Liver (tissue), 9 donors: Measurements from ENCODE around the genes ARID1A, PIGV and GPATCH3.

DNA sequence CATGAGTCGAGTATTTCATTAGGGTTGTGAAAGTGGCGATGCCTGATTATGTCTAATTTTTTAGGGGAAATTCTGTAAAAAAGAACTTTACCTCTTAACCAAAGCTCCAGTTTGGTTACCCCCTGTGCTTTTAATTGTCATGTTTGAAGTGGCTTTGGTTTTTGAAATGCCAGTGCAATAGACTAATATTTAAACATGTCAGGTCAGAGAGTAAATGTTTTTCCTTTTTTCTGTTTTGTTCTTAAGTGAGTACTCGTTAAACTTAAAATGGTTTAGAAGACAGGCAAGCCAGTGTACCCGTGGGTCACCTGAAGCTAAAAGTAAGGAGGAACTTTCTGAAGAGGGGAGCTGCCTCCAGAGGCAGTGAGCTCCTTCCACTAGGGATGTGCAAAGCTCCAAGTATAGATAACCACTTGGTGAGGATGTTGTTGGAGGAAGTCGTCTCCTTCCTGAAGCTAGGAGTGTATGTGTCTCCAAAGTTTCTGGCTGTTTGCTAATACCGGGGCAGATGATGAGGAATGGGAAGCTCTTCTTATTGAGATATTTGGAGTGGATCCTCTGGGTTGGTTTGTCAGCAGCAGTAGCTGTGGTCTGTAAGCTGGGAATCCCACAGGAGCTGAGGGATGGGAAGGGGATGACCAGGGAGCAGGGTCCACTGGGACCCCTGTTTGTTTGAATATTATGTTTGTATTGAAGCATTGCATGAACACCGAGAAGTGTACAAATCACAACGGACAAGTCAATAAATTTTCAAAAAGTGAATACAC, 35.3 kb downstream of the RPS6KA1 start:
- PRO-cap, 5 experiments, result no peak in any of the 5 experiments
- RAMPAGE, long total RNA, 2 experiments, result no peak in any of the 2 experiments
- RRBS, result no CpG with 5 or more reads among the region's 8 CpGs

DNA sequence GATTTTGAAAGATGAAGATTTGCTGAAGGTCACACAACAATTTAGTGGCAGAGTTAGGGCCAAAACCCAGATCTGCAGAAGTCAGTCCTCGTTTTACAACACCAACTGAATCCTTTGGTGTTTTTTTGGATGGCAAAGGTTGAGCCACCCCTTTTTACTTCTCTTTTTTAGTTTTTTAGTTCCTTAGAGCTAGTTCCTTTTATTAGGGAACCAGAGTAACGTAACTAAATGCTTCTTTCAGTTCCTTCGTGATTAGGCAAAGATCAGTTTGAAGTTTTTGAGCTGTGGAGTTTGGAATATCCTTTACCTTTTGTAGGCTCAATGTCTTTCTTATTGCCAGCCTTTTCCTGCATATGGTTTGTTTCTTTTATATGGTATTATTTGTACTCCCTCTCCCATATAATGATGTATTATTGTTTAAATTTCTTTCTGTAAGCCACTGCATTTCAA, 67.8 kb upstream of the ARID1A start:
- PRO-cap, 5 experiments, result no peak in any of the 5 experiments
- RAMPAGE, long total RNA, 2 experiments, result no peak in any of the 2 experiments
- RRBS, result no CpG with 5 or more reads among the region's 3 CpGs

DNA sequence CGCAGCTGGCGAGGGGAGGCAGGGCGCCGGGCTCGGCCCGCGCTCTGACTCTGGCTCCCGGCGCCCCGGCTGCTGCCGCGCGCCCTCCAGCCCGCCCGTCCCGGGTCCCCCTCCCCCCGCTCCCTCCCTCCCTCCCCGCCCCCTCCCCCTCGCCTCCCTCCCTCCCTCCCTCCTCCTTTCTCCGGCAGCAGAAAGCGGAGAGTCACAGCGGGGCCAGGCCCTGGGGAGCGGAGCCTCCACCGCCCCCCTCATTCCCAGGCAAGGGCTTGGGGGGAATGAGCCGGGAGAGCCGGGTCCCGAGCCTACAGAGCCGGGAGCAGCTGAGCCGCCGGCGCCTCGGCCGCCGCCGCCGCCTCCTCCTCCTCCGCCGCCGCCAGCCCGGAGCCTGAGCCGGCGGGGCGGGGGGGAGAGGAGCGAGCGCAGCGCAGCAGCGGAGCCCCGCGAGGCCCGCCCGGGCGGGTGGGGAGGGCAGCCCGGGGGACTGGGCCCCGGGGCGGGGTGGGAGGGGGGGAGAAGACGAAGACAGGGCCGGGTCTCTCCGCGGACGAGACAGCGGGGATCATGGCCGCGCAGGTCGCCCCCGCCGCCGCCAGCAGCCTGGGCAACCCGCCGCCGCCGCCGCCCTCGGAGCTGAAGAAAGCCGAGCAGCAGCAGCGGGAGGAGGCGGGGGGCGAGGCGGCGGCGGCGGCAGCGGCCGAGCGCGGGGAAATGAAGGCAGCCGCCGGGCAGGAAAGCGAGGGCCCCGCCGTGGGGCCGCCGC, at the start of gene ARID1A:
ARID1A (plus strand) TSS at position 173 of the 760 bp plus-strand sequence.
- PRO-cap, 5 experiments, result peak in 5 of 5 experiments; most common plus-strand start position 190 of the sequence (in 5); most common minus-strand start position 102 of the sequence (in 4)
- RAMPAGE, long total RNA, 2 experiments, result no peak in any of the 2 experiments
- RRBS, result 1% methylated on average over 42 of the region's 92 CpGs

- PRO-cap, 5 experiments, result no peak in any of the 5 experiments
- RAMPAGE, long total RNA, 2 experiments, result no peak in any of the 2 experiments
- RRBS, result 0% methylated on average over 6 of the region's 16 CpGs
Observed at GRCh38 chr1:26697450-26697716, 1.6 kb downstream of the ARID1A start.

DNA sequence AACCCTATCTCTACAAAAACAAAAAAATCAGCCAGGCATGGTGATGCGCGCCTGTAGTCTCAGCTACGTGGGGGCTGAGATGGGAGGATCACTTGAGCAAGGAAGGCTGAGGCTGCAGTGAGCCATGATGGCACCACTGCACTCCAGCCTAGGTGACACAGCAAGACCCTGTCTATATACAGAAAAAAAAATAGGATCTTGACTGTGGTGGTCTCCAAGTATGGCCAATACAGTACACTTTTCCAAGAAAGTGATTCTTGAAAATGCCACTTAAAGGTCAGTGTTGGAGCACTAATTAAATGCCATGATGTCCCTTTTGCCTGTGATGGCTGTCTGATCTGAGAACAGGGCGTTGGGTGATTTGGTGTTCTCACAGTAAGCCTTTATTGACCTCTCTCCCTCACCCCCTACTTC, 16.1 kb downstream of the ARID1A start:
- PRO-cap, 5 experiments, result no peak in any of the 5 experiments
- RAMPAGE, long total RNA, 2 experiments, result no peak in any of the 2 experiments
- RRBS, result no CpG with 5 or more reads among the region's 4 CpGs

- PRO-cap, 5 experiments, result peak in 2 of 5 experiments; most common plus-strand start chr1:26772033 (in 2)
- RAMPAGE, long total RNA, 2 experiments, result no peak in any of the 2 experiments
- RRBS, result no CpG with 5 or more reads among the region's 6 CpGs
Observed at GRCh38 chr1:26771755-26772686, 15.7 kb upstream of the PIGV start.

DNA sequence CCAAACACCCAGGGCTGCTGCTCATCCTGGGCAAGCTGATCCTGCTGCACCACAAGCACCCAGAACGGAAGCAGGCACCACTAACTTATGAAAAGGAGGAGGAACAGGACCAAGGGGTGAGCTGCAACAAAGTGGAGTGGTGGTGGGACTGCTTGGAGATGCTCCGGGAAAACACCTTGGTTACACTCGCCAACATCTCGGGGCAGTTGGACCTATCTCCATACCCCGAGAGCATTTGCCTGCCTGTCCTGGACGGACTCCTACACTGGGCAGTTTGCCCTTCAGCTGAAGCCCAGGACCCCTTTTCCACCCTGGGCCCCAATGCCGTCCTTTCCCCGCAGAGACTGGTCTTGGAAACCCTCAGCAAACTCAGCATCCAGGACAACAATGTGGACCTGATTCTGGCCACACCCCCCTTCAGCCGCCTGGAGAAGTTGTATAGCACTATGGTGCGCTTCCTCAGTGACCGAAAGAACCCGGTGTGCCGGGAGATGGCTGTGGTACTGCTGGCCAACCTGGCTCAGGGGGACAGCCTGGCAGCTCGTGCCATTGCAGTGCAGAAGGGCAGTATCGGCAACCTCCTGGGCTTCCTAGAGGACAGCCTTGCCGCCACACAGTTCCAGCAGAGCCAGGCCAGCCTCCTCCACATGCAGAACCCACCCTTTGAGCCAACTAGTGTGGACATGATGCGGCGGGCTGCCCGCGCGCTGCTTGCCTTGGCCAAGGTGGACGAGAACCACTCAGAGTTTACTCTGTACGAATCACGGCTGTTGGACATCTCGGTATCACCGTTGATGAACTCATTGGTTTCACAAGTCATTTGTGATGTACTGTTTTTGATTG, 7.6 kb upstream of the PIGV start:
- PRO-cap, 5 experiments, result peak in 4 of 5 experiments; most common minus-strand start position 790 of the sequence (in 2)
- RAMPAGE, long total RNA, 2 experiments, result no peak in any of the 2 experiments
- RRBS, result no CpG with 5 or more reads among the region's 26 CpGs

GRCh38 chr1:26782506-26783694, 4.8 kb upstream of the PIGV start:
- PRO-cap, 5 experiments, result no peak in any of the 5 experiments
- RAMPAGE, long total RNA, 2 experiments, result no peak in any of the 2 experiments
- RRBS, result no CpG with 5 or more reads among the region's 5 CpGs

DNA sequence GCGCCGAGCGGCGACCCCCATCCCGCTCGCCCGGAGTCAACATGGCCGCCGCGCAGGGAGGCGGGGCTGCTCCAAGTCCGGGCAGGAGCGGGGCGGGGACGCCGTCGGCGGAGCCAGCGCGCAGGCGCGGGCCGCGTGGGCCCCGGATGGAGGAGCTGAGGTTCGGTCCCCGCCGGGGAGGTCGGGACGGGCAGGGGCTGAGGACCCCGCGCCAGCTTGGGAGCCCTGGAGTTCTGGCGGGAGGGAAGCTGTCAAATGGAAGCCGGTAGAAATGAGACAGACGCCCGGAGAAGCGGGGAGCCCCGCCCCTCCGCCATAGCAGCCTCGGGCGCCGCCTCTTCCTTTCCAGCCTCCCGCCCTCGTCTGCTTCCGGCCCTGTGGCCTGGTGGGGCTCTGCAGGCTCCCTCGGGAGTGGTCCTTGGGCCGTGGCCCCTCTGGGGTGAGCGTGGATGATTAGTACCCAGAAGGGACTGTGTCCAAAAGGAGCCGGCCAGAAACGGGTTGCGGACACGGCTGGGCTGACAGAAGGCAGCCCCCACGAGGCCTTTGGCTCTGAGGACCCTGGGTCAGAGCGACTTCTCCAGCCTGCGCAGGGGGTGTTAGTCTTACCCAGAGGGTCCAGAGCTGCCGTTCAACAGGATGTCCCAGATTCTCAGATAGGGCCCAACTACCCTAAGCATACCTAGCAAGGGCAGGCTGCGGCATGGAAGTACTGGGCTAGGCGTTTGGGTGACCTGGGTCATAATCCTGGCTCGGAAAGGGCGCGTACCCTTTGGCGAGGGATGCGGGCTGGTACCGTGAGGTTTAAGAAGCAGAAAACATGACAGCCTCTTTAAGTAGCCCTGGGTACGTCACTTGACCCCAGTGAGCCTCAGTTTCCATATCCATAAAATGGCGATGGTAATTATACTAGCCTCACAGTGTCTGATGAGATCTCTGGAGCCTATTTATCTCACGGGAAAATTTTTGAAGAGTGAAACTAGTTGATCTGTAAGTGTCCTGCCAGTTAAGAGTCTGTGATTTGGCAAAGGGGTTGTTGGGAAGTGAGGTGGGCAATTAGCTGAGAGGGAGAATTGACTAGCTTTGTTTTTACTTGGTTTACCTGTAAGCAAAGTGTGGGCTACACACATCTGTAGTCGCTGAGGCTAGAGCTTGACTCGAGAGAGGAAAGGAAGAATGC, at the start of gene PIGV:
PIGV (plus strand) TSS at position 121 of the 1,180 bp plus-strand sequence.
- PRO-cap, 5 experiments, result peak in 5 of 5 experiments; most common plus-strand start position 368 of the sequence (in 5); most common minus-strand start position 38 of the sequence (in 4)
- RAMPAGE, long total RNA, 2 experiments, result no peak in any of the 2 experiments
- RRBS, result 2% methylated on average over 33 of the region's 69 CpGs

- PRO-cap, 5 experiments, result no peak in any of the 5 experiments
- RAMPAGE, long total RNA, 2 experiments, result no peak in any of the 2 experiments
- RRBS, result no CpG with 5 or more reads among the region's 7 CpGs
Observed at GRCh38 chr1:26790941-26791616, 3.3 kb downstream of the PIGV start.

GRCh38 chr1:26794070-26795091, 6.6 kb downstream of the PIGV start:
- PRO-cap, 5 experiments, result peak in 2 of 5 experiments; most common plus-strand start chr1:26794623 (in 1); most common minus-strand start chr1:26794453 (in 2)
- RAMPAGE, long total RNA, 2 experiments, result no peak in any of the 2 experiments
- RRBS, result no CpG with 5 or more reads among the region's 15 CpGs

DNA sequence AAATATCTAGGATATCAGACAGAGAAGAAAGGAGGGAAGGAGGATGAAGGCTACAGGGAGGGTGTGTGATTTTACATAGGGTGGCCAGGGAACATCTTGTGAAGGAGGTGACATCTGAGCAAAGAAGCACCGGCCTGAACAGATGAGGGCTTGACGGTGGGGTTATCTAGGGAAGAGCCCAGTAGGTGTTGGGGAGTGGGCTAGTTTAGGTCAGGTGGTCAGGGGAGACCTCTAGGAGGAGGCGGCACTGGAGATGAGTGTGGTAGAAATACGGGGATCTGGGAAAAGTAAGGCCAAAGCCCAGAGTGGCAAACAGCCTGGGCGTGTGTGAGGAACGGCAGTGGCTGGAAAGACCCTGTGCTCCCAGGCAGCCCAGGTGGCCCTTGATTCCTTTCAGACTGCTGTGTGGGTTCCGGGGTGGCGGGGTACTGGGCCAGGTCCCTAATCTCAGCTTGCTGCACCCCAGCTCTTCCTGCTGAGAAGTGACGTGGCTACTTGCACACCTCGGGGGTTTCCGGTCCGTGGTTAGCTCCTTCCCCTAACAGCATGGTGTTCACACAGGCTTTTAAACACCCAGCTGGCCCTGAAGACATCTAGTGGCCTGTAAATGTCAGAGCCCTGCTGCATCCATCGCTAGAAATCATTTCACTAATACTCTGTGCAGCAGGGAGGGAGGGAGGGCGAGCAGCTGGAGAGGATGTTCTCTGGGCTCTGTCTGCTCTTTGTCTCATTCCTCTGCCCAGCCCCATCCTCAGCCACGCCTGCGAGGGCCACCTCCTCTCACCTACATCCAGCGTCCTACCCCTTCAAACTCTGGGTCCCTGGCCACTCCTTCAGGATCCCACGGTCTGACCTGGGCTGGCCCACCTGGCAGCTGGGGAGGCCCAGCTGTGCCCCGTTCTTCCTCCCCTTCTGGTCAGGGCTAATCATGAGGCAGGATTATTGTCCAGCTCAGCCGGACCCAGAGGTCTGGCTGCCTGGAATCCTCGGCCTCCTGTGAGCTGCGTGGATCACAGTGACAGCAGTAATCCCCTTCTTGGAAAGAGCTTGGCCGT, 7.1 kb downstream of the ZDHHC18 start:
- PRO-cap, 5 experiments, result peak in 2 of 5 experiments; most common minus-strand start position 400 of the sequence (in 1)
- RAMPAGE, long total RNA, 2 experiments, result no peak in any of the 2 experiments
- RRBS, result 54% methylated on average over 5 of the region's 23 CpGs

GRCh38 chr1:26854007-26854746, 8.8 kb upstream of the SFN start:
- PRO-cap, 5 experiments, result no peak in any of the 5 experiments
- RAMPAGE, long total RNA, 2 experiments, result no peak in any of the 2 experiments
- RRBS, result no CpG with 5 or more reads among the region's 5 CpGs

DNA sequence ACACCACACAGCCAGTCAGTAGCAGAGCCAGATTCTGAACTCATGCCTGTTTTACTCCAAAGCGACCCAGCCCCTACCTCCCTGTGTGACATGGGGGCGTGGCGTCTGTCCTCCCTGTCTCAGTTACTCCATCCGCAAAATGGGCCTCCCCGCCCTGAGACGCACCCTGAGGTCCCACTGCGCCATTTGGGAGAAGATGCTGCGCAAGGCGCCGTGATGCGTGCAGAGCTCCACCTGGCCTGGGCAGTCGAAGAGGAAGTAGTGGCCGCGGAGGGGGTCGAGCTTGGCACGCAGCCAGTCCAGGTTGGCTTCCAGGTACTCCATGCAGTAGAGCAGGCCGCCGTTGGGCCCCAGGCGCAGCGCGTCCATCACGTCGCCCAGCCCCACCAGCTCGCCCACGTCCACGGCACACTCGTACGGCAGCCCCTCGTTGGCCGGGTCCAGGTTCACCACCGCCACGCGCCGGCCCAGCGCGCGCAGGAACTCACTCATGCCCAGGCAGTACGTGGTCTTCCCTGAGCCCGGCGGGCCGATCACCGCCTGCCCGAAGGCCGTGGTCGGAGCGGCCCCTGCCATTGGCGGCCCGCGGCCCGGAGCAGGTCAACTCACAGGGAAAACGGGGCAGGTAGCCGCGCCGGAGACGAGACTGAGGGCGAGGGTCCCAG, 430 bp downstream of the GPN2 start:
- PRO-cap, 5 experiments, result no peak in any of the 5 experiments
- RAMPAGE, long total RNA, 2 experiments, result no peak in any of the 2 experiments
- RRBS, result under 1% methylated on average over 19 of the region's 56 CpGs

DNA sequence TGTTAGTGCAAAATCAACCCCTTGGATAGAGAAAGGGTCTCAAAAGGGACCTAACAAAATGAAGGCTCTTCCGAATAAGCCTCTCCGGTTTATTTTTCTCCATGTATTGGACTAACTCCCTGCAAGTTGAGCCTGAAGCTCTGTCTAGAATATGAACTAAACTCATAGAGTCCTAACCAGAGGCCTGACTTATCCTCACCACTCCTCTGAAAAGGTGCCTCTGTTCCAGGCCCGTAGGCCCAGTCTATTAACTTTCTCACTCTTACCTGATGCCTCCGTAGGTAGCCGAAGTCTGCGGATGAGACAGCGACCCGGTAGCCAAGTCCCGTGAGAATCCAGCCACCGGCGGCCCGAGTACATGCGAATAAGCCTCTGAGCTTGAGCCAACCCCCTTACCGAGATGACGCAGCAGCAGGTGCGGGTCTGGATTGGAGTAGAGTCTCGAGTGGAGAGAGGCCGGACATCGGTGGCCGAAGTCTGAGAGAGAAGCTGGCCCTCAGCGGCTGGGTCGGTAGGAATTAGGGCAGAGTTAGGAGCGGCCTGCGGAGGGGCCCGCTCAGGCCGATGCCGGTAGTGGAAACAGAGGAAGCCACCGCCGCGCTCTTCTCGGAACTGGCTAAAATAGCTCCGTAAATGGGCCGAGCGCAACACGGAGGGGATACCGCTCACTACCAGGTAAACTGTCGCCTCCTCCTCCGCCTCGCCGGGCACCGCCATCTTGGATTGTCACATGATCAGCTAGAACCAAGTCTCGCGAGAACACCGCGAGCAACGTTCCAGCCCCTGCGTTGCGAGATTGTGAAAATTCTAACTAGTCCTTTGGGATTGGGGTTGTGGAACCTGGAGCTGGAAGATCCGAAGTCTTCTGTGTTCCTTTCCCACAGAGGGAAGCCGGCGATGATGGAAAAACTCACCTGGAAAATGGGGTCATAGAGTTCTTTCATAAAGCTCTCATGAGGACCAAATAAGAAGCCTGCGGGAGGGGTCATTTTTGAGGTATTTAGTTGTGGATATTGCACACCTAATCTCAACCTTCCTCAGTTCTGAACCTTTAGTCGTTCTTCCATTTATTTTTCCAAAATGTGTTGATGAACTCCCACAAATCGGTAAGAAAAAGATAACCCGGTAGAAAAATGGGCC, at the start of gene GPATCH3:
GPATCH3 (minus strand) TSS at position 742 of the 1,140 bp plus-strand sequence.
- PRO-cap, 5 experiments, result peak in 5 of 5 experiments; most common plus-strand start position 822 of the sequence (in 5); most common minus-strand start position 337 of the sequence (in 3)
- RAMPAGE, long total RNA, 2 experiments, result no peak in any of the 2 experiments
- RRBS, result 1% methylated on average over 12 of the region's 55 CpGs

GRCh38 chr1:26994669-26994868, 1.1 kb downstream of the TRNP1 start:
- PRO-cap, 5 experiments, result no peak in any of the 5 experiments
- RAMPAGE, long total RNA, 2 experiments, result no peak in any of the 2 experiments
- RRBS, result no CpG with 5 or more reads among the region's 6 CpGs

DNA sequence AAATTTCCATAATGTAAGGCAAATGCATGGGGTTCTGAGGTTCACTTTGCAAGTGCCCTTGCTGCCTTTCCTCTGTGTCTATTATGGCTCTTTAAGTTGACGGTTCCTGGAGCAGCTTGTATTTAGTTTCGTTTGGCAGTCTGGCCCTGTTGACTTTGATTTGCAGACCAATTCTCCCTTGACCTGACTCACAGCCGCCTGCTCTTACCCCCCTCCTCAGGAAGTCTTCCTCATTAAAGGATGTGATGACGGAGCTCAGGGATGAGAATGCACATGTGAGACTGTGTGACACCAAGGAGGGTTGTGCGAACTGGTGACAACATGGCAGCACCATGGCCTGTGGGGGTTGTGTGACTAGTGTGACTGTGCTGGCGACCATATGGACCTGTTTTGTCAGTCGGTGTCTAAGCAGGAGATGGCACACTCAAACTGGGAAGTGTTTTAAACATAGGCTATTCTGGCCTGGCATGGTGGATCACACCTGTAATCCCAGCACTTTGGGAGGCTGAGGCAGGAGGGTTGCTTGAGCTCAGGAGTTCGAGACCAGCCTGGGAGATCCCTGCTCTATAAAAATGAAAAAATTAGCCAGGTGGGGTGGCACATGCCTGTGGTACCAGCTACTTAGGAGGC, 7.3 kb downstream of the TRNP1 start:
- PRO-cap, 5 experiments, result no peak in any of the 5 experiments
- RAMPAGE, long total RNA, 2 experiments, result no peak in any of the 2 experiments
- RRBS, result no CpG with 5 or more reads among the region's 8 CpGs

GRCh38 chr1:27057374-27057890, 44.8 kb upstream of the TENT5B start:
- PRO-cap, 5 experiments, result no peak in any of the 5 experiments
- RAMPAGE, long total RNA, 2 experiments, result no peak in any of the 2 experiments
- RRBS, result no CpG with 5 or more reads among the region's 4 CpGs

DNA sequence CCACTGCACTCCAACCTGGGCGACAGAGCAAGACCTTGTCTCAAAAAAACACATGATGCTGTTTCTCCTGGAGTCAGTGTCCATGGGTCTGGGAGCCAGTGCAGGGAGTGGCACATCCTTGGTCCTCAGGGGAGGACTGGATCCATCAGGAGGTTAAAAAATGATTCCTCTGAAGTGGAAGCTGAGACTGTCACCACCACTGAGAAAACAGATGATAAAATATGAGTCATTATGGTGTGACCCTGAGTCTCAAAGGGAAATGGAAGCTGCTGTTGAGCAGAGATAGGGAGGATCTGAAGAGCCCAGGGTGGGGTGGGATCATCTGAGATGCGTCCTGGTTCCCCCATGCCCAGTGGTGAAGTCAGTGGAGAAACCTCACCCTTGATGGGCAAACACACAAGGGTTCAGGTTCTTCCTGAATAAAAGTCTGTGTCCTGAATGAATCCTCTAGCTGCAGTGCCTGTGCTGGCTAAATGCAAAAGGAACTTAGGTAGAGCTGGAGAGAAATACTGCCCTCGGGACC, 61.6 kb upstream of the TENT5B start:
- PRO-cap, 5 experiments, result no peak in any of the 5 experiments
- RAMPAGE, long total RNA, 2 experiments, result no peak in any of the 2 experiments
- RRBS, result no CpG with 5 or more reads among the region's 3 CpGs

DNA sequence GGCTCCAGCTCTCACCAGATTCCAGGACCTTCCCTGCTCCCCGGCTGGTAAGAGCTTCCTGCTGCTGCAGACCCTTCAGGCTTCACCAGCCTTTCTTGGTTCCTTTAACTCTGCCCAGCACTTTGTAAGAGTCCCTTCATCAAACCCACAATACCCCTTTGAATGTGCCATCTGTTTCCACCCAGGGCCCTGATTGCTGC, 67.5 kb downstream of the SLC9A1 start:
- PRO-cap, 5 experiments, result no peak in any of the 5 experiments
- RAMPAGE, long total RNA, 2 experiments, result no peak in any of the 2 experiments
- RRBS, result no CpG with 5 or more reads among the region's 1 CpG